Glomerular endothelial cell (primary cell): Measurements from ENCODE around the gene GBP1.

DNA sequence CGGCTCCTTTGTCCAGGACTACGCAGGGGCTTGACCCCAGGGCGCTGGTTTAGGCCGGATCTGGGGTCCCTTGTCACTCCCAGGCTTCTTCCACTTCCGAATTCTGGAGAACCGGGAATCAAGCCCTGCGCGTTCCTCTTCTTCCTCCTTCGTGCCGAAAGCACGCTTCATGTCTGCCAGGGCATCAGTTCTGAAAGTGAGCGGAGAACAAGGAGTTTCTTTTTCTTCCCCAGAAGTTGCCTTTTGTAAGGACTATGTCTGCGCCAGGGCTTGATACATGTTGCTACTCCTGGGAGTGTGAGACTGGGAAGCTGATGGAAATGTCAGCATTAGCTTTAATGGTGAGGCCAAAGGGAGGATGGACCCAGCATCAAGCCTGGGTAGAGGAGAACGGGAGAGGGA is 196.0 kb upstream of the LMO4 start:
- RAMPAGE, long total RNA = no peak

DNA sequence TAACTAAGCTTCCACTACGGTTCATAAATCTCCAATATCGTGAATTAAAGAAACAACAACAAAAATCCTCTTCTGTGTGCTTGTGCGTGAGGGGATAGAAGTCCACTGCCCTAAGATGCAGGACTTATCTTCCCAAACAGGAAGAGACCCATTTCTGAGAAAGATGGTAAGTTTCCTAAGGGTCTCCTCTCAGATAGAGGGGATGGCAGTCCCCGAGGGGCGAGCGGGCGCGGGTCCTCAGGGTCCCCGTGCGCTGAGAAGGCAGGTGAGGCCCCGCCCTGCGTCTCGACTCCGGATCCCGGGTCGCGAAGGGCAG is 815 bp upstream of the LMO4 start:
- RAMPAGE, long total RNA = no peak

GRCh38 chr1:87328223-87328418 is 559 bp upstream of the LMO4 start:
- RAMPAGE, long total RNA = no peak

DNA sequence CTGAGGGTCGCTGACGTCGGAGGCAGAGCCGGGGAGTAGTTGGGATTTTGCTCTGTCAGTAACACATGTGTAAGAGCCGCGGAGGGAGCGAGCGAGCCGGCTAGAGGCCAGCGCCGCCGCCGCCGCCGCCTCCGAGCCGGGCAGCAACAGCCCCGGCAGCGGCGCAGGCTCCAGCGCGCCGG is 370 bp upstream of the LMO4 start:
- RAMPAGE, long total RNA = no peak

DNA sequence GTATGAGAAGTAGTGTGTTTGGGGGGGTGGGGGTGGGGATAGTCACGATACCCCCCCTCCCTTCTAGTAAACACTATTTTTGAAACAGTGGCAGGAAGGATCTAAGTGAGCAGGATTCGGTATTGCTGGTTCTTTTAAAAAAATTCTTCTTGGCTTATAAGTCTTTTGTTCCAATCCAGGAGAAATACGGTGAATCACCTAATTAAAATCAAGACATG is 805 bp downstream of the LMO4 start:
- RAMPAGE, long total RNA = no peak

- RAMPAGE, long total RNA = no peak
These were observed 248.4 kb downstream of the LMO4 start for GRCh38 chr1:87577167-87577421.

- RAMPAGE, long total RNA = no peak
These were observed 356.1 kb downstream of the LMO4 start for GRCh38 chr1:87684759-87685297.

- RAMPAGE, long total RNA = no peak
These were observed 90.0 kb downstream of the PKN2 start for GRCh38 chr1:88773950-88774651.

DNA sequence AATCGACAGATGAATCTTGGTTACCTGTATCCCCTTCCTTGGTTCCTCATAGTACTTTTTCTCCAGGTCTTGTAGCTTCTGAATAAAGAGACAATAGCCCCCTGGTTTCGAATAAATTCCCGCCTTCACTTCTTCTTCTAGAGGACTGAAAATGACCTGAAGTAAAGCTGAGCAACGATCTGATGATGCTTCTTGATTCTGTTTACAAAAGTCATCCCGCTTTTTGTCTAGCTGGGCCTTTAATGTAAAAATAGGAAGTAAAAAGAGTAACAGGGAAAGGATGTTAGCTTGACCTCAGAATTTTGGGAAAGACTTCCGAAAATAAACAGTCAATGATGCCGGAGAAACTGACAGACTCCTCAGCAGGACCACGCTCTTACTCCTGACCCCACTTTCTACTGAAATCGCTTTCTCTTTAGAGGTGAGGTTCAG is 11.8 kb downstream of the GBP3 start:
- RAMPAGE, long total RNA = no peak

- RAMPAGE, long total RNA = no peak
These were observed 2.3 kb downstream of the GBP1 start for GRCh38 chr1:89062676-89063218.

- RAMPAGE, long total RNA = start-site peak on the minus strand at chr1:89065205-89065320, 93 and 129 reads in 2 replicates
These were observed at the start of gene GBP1 for GRCh38 chr1:89064728-89065648. Gene GBP1 (minus strand): TSS chr1:89065208.

DNA sequence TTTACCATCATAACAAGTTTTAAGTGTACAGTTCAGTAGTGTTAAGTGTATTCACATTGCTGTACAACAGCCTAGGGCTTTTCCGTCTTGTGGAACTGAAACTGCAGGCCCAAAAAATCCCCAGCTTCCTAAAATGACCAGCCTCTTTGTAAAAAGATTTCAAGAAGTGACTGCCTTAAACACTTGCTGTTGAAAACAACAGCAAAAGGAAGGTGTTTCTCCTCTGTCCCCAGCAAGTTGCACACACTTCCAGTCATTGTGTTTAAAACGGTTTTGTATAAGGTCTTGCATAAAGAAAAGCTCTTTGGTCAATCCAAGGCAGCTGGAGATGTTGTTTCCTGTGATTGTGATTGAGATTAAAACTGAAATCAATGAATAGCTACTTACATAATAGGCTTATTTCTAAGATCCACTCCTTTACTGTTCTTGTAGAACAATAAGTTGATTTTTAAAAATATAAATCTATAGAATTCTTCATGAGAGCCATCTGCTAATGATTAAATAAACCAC is 16.1 kb upstream of the GBP1 start:
- RAMPAGE, long total RNA = no peak

DNA sequence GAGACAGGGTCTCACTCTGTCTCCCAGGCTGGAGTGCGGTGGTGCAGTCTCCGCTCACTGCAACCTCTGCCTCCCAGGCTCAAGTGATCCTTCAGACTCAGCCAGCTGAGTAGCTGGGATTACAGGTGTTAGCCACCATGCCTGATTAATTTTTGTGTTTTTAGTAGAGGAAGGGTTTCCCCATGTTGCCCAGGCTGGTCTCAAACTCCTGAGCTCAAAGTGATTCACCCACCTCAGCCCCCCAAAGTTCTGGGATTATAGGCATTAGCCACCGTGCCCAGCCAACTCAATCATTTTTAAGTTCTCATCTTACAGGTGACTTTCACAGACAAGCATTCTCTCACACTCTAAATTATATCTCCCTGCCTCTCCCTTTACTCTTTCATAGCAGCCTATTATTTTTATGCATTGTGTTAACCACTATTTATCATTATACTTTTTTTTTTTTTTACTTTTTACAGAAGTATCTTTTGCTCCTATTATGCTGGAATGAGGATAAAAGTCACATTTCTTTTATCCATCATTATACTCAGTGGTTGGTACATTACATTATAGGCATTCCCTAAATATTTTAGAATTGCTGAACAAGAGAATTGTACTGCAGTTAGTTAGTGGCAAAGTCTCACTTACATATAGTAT is 9.8 kb downstream of the GBP2 start:
- RAMPAGE, long total RNA = no peak

DNA sequence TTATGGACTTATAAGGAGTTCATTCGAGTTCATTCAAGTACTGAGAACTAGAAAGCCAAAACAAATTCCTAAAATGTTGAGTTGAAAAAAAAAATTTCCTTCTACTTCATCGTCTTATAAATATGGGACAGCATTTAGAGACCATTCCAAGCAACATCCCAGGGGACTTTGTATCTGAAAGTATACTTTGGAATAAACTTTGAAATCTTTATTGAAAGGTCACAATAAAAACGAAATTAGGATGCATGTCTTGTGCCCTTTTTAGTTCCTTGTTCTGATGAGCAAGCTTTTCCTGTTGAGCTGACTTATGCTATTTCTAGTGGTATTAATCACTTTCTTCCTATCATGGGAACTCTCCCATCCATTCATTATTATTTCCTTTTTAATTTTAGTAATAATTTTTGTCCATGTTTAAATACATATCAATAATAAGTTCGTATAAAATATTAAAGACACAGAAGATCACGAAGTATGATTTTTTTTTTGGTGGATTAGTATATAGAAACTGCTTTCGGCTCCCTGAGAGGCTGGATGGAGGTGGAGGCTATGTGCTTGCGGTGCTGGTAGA is 4.0 kb upstream of the GBP2 start:
- RAMPAGE, long total RNA = no peak

- RAMPAGE, long total RNA = no peak
These were observed 39.2 kb upstream of the GBP5 start for GRCh38 chr1:89311793-89312238.

GRCh38 chr1:89418445-89418808 is 54.6 kb downstream of the GBP6 start:
- RAMPAGE, long total RNA = no peak

GRCh38 chr1:89752929-89753186 is 68.0 kb upstream of the LRRC8D start:
- RAMPAGE, long total RNA = no peak

DNA sequence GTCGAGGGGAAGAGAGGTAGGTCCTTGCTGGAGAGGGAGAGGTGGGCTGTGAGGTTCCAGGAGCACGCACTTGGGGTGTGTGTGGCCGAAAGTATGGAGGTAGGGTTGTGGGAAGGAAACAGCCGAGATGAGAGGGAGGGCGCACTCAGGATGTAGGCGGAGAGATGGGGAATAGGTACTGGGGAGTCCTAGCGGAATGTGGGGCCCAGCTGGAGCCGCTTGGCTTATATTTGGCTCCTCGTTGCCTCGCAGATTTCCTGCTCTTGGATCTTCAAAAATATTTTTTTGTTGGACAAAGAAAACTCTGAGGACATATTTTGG is 1.3 kb downstream of the LRRC8D start:
- RAMPAGE, long total RNA = no peak

DNA sequence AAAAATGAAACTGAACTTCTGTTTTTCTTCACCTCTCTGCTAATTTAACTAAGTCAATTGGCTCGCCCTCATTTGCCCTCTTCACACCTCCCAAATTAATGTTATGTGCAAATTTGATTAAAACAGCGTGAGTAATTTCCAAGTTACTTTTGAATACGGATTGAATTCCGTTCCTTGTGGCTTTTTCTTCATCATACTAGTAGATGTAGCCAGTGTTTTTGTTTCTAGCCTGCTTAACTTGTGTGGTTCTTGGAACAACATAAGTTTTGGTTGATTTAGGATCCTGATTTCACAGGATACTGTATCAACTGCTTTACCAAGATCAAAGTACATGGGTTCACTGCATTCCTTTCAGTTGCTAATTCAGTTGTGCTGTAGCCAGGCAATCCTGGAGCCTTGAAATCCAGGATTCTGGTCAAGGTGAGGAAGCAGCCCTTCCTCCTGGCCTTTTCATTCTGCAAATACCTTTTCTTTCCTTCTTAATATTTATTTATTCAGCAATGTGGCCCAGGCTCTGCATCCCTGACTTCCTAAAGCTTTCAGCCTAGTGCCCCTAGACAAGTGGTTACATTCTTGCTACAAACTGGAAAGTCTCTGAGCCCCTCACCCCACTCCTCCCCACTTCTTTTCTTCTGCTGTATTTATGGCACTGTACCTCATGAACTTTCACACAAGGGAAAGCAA is 16.1 kb downstream of the LRRC8D start:
- RAMPAGE, long total RNA = no peak

GRCh38 chr1:89881175-89881786 is 60.4 kb downstream of the LRRC8D start:
- RAMPAGE, long total RNA = no peak